Skeletal muscle cell (primary cell): ENCODE results near the genes APOBEC3A and APOBEC3H.

DNA sequence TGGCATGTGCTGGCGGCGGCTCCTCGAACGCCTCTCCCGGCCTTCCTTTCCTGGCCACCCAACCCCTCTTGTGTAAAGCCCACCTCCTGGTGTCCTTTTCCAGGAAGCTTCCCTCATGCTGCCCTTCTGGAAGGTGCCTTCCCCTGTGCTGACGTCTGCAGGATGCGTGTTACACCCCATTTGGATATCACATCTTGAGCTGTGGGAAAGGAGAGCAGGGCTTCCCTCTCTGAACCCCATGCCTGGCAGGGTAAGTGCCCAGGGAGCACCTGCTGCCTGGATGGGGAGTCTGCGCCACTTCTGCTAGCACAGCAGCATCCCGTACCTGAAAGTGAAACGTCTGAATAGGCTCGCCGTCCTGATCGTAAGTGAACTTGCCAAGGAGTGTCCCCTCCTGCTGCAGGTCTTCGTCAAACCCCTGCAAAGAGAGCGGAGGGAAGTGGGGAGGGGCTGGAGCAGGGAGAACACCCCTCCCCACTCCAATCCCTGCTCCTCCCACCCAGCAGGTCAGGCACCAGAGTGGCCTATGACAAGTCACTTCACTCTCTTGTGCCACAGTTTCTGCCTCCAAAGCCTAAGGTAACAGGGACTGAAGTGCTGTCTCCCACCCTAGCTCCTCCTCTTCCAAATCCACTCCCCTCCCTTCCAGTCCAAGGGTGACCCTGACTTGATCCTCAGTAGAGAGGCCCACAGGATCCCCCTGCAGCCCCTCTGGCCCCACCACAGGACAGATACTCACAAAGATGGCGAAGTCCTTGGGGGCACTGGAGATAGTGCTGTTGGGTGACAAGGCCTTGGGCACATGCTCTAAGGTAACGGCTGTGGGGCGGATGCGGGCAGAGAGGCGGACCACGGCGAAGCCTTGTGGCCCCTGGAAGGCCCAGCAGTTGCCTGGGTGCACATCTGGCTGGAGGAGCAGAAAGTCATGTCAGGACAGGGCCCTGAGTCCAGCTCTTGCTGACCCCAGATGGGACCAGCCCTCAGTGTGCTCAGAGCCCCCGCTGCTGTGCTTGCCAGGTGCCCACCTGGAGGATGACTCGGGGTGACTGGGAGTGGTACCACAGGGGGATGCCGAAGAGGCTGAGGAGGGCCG, 17.6 kb downstream of the SUN2 start:
- RRBS, result no CpG with 5 or more reads among the region's 26 CpGs

DNA sequence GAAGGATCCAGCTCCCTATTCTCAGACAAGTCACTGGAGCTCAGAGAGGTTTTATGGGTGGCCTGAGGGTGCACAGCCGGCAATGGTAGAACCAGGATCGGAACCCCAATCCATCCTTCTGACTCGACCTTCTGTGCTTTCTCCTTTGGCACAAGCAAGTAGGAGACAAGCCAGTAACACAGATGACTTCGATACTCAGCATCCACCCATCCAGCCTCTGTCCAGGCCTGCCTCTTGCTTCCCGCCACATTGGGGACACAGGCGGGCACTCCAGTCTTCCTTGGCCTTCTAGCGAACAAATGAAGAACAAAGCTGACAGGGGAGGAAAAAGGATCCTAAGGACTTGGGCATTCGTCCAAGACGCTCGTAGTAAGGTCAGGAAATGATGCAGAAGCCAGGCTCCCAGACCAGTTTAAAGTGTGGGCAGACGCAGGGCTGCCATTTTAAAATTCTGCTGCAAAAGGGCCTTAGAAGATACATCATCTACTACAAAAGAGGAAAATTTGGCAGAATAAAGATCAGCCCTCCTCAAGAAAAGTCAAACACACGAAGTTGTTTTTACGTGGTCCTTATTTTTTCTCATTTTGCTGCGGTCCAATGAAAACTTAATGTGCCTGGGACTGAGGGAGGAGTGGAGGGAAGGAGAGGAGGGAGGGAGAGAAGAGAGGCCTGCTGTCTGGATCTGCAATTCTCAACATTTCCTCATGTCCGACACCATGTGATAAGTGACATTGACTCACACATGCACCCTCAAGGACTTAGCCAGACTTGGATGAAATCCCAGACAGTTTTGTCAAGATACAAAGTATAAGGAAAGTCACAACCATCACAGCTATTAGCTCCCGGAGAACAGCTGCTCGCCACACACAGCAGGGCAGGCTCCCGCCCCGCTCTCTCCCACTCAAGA, 5.9 kb downstream of the DNAL4 start:
- RRBS, result no CpG with 5 or more reads among the region's 19 CpGs

DNA sequence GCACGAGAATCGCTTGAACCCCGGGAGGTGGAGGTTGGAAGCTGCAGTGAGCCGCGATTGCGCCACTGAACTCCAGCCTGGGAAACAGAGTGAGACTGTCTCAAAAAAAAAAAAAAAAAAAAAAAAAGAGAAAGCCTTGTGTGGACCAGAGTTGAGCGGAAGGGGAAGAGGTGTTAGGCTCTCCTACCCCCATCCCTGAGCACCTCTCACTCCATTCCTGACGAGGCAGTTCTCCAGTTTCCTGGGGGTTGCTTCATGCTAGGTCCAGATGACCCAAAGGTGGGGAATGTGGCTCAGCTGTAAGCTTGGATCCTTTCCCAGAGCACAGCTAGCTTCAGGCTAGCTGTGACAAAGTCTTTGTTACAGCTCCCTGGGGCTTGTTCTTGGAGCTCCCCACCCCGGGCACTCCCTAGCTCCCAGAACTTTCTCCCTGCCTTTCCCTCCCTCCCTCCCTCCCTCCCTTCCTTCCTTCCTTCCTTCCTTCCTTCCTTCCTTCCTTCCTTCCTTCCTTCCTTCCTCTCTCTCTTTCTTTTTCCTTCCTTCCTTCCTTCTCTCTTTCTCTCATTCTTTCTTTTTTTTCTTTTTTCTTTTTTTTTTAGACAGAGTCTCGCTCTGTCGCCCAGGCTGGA, 8.9 kb upstream of the DNAL4 start:
- RRBS, result no CpG with 5 or more reads among the region's 11 CpGs

DNA sequence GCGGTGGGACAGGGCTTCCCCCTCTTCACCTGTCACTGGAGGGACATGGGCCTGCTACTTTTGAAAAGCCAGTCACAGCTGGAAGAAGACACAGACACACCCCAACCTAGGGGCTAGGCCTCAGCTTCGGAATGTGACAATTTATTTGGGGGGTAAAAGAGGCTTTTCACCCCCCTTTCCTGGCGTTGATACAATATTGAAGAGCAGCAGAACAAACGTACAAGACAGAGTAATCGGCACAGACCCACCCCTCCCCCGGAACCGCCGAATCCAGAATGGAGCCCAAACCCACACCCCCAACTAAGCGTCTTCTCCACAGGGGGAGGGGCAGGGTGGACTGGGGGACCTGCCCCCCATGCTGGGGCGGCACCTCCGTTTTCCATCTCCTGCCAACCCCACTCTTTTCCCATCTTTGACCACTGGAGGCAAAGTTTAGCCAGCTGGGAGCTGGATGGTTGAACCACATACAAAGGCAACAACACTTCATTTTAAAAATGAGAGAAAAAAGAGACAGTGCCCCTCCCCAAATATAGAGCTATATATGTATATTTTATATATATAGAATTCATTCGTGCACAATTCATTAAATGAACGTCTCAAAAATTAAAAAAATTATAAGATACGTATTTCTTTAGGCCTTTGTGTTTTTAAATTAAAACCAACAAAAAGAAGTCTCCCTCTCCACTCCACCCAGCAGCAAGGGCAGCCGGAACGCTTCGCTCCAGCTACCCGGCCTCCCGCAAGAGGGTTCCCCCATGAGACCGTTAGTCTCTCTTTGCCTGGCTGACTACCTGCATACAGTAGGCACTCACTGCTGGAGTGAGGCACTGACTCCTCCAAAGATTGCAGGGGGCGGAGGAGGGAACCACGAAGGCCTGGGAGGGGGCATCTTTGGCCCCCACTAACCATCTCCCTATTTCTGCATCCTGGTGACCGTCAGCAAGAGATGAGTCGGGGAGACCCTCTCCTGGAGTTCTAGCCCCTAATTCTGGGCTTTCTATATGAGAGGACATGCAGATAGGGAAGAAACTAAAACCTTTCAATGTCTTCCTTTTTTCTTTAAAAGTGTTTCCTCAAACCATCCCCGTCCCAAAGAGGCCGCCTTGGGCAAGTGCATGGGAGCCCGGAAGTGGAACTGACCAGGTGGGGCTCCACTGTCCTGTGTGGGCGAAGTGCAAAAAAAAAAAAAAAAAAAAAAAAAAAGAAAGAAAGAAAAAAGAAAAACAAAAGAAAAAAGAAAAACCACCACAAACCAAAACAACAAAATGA, 10.2 kb downstream of the CBX6 start:
- RRBS, result no CpG with 5 or more reads among the region's 28 CpGs

- RRBS, result no CpG with 5 or more reads among the region's 22 CpGs
These were observed 7.7 kb downstream of the CBX6 start for GRCh38 chr22:38864078-38864922.

GRCh38 chr22:38882326-38882872, 10.4 kb upstream of the CBX6 start:
- RRBS, result no CpG with 5 or more reads among the region's 8 CpGs

DNA sequence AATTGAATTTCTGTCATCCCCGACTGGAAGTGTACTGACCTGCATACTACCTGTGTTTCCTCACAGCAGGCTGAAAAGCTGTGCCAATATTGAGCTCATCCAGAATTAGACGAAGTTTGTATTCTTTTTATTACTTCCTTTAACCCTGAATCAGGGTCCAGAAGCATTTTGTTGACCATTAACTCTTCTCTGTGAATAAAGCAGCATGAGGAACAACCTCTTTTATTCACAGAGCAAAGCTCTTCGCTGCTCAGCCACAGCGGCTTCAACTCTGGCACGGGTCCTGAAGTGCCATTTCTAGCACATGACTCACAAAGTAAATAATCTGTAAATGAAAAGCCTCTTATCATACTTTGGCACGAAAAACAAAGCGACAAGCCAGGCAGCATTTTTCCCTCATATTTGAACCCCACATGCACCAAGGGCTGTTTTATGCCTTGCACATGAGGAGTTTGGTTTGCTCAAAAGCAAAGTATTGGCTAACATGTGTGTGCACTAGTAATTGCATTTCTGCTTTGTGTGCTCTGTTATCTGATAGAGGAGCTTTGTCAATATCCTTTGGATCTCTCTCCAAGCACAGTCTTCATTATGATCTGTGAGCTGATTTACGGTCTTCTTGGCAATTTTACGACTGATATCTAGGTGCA, 33.0 kb upstream of the APOBEC3A start:
- RRBS, result no CpG with 5 or more reads among the region's 9 CpGs

- RRBS, result no CpG with 5 or more reads among the region's 11 CpGs
These were observed at the start of gene APOBEC3A for GRCh38 chr22:38957245-38957794. TSS of gene APOBEC3A (plus strand) at chr22:38957609.

DNA sequence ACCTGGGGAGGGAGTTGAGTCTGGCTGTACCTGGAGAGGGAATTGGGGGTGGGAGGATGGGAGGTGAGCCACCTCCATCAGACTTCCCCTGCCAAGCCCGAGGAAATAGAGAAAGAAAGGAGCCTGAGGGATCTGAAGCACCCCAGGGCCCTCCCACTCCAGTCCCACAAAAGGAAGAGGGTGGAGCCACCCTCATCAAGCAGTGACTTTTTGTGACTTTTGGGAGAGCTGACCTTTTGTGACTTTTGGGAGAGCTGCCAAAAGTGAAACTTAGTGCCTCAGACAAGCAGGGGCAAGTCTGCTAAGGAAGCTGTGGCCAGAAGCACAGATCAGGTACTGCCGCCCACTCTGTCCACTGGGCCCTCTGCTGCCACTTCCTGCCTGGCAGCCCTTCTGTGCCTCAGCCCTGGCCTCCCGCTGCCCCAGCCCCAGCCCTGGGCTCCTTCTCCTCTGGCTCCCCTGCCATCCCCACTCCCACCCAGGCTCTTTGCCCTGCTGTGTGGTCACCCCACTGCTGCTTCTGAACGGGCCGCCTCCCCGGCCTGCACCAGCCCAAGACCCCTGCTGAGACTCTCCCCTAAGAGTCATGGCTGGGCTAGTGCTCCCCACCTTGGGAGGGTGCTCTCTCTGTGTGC, at the start of gene APOBEC3H:
Gene APOBEC3H (plus strand): TSS at position 234 of the 635 bp plus-strand sequence.
- RRBS, result no CpG with 5 or more reads among the region's 6 CpGs

GRCh38 chr22:39143938-39144422, 8.5 kb downstream of the CBX7 start:
- RRBS, result no CpG with 5 or more reads among the region's 14 CpGs

DNA sequence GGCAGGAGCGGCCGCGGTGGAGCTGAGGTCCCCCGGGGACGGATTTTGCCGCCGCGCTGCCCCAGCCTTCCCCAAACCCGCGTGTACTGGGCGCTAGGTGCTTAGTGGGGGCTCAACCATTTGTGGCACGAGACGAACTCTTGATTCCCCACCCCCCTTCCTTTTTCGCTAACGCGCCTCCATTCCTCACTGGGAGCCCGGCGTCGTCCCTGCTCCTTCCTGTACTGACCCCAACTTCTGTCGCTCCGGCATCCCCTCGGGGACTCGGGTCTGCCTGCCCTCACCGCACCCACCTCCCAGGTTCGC, 793 bp upstream of the CBX7 start:
- RRBS, result 6% methylated on average over 6 of the region's 25 CpGs

GRCh38 chr22:39214281-39215385, 30.1 kb downstream of the PDGFB start:
- RRBS, result no CpG with 5 or more reads among the region's 20 CpGs

DNA sequence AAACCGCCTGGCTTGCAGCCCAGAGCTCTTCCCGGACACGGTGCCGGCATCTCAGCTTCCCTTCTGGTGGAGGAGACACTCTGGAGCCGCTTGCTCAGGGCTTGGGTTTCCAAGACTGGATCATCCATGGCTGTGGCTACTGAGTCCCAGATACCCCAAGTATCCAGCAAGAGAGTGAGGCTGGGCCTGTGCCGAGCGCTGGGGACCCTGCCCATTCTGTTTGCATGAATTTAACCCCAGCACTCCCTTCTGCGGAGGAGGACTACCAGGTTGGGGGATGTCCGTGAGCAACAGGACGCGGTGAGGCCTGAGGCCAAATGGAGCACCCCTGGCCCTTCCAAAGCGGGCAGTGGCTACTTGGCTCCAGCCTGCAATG, 33.5 kb upstream of the PDGFB start:
- RRBS, result no CpG with 5 or more reads among the region's 12 CpGs

- RRBS, result no CpG with 5 or more reads among the region's 20 CpGs
These were observed 12.4 kb downstream of the RPL3 start for GRCh38 chr22:39306771-39307606.

GRCh38 chr22:39309875-39310652, 9.4 kb downstream of the RPL3 start:
- RRBS, result no CpG with 5 or more reads among the region's 14 CpGs

DNA sequence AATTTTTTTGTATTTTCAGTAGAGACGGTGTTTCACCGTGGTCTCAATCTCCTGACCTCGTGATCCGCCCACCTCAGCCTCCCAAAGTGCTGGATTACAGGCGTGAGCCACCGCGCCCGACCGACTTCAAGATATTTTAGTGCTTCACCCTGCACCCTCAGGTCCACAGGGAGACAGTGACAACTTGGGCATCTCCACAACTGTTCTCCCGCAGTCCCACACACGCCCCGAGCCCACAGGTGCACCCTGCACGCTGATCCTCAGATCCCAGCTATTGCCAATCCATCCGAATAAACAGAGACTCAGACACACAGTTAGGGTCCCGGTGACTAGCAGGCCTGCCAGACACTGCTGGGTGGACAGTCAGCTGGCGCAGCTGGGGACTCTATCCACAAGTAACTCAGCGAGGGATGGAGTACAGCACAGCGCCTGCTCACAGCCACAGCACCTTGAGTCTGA, 7.9 kb downstream of the RPL3 start:
- RRBS, result no CpG with 5 or more reads among the region's 18 CpGs

DNA sequence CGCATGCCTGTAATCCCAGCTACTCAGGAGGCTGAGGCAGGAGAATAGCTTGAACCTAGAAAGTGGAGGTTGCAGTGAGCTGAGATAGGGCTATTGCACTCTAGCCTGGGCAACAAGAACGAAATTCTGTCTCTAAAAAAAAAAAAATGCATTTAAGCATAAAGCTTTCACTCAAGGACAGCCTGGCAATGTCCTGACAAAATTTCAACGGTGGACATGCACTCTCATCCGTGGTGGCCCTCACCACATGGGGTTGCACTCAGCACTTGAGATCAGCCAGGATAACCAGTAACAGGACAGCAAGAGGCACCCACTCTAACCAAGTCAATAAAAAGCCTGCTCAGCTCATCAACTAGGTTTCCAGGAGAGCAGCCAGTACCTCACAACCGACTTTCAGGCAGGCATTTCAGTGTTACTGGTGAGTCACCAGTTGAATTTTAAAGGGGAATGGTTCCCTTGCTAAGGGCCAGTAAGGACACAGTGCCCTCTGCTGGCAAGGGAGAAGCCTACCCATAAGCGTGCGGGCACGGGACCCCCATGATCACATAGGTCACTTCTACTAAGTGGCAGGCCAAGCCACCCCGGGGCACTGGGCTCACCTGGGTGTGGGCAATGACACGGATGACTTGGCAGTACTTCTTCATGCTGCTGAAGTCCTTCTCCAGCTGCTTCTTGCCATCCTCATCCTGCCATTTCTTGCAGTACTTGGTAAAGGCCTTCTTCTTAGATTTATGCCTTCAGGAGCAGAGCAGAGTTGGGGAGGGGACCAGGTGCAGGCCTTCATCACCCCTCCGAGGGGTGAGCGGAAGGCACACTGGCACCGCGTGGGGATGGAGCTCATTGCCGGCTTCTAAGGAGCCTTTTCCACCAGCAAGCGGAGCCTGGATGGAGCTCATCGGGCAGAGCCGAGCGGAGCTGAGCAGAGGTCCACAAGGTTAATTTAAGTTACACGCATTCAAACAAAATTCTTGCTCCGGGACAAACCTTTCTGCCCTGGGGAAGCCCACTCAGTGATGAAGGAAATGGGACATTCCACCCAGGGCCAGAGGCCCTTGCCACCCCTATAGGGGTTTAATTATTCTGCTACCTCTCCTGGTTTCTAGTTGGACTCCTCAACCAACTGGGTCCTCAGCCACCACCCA, 2.9 kb downstream of the RPL3 start:
- RRBS, result no CpG with 5 or more reads among the region's 21 CpGs

GRCh38 chr22:39432239-39432731, 24.5 kb upstream of the MGAT3 start:
- RRBS, result no CpG with 5 or more reads among the region's 9 CpGs

DNA sequence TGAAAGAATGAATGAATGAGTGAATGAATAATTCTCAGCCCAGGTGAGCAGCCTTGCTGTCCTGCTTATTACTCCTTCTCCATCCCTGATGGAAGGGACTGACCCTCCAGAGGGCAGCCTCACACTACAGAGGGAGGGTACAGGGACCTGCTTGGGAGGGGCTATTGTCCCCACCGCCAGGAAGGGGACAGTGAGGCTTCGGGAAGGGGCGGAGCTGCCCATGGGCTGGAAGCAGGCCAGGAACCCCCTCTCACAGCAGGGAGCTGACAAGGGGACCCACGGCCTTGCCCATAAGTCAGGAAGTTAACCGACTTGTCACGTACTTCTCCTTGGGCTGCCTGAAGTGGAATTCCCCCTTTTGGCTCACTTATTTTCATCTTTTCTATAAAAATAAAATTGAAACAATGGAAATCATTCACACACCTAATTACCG, 5.6 kb downstream of the MGAT3 start:
- RRBS, result no CpG with 5 or more reads among the region's 7 CpGs

DNA sequence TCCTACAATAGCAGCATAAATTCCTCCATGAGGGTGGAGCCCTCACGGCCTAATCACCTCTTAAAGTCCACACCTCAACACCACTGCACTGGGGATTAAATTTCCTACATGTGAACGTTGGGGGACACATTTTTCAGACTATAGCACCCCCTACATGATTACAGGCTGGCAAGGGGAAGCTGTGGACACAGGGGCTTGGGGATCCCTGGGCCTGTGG, 16.5 kb downstream of the MGAT3 start:
- RRBS, result no CpG with 5 or more reads among the region's 2 CpGs